HCT116 (cell line): ENCODE data around the gene PDLIM4.

DNA sequence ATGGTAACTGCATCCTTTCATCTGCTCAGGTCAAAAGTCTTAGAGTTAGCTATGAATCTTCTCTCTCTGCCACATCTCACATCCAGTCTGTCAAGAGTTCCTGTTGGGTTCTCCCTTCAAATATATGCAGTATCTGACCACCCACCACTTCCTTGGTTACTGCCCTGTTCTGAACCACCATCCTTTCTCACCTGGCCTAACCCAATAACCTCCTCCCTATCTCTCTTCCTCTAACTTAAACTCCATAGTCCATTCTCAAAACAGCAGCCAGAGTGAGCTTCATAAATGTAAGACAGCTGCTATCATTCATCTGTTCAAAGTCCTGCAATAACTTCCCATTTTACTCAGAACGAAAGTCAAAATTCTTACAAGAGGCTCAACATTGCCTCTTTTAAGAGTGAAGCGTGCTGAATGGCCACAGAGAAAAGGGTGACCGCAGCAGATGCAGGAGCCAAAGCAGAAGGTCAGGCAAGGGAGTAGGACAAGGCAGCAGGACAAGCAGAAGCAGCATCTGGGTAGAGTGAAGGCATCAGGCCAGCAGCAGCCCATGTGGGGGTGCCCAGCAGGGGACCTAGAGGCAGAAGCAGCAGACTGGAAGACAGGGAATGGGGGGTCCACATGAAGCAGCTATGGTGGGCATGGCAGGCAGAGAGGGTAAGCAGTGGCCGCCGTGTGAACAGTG is 39.3 kb upstream of the CDC42SE2 start:
- RRBS: no CpG with 5 or more reads among the region's 5 CpGs

- RRBS: no CpG with 5 or more reads among the region's 1 CpG
These were observed 6.9 kb upstream of the CDC42SE2 start for GRCh38 chr5:131256975-131257275.

DNA sequence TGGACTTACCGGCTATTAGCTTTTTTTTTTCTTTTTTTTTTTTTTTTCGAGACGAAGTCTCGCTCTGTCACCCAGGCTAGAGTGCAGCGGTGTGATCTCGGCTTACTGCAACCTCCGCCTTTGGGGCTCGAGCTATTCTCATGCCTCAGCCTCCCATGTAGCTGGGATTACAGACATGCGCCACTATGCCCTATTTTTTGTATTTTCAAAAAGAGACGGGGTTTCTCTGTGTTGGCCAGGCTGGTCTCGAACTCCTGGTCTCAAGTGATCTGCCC is 2.5 kb downstream of the CDC42SE2 start:
- RRBS: no CpG with 5 or more reads among the region's 11 CpGs

- RRBS: no CpG with 5 or more reads among the region's 6 CpGs
These were observed 24.0 kb downstream of the CDC42SE2 start for GRCh38 chr5:131287942-131288259.

DNA sequence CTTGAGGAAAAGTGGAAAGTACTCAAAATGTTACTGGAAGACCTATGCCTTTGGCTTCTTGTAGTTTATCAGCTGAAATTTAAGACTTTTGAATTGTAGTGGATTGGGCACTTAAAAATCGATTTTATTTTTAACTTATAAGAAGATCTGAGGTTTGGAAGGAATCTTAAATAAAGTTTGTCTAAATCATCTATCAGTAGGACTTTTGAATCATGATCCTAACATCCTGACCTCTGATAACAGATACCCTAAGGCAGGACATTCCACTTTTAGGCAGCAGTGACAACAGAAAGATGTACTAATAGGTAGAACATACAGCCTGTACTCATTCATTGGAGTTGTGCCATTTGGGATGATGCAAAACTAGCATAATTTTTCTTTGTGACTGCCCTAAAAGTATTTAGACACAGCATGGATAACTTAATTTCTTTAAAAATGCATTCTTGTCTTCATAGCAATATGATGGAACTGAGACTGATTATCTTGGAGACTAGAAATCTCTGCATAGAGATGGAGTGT is 39.6 kb downstream of the CDC42SE2 start:
- RRBS: no CpG with 5 or more reads among the region's 1 CpG

GRCh38 chr5:131359087-131359647 is 95.3 kb downstream of the CDC42SE2 start:
- RRBS: no CpG with 5 or more reads among the region's 7 CpGs

DNA sequence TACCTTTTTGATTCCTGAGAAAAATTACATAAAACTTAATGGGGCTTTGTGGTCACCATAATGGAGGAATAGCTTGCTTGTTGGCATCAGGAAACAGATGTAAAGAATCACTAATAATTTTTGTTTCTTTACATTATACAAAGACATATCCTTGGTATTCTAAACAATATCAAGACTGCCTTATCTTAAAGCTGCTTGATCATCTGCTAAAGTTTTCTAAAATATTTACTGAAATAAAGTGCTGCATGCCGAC is 98.4 kb downstream of the CDC42SE2 start:
- RRBS: no CpG with 5 or more reads among the region's 1 CpG

DNA sequence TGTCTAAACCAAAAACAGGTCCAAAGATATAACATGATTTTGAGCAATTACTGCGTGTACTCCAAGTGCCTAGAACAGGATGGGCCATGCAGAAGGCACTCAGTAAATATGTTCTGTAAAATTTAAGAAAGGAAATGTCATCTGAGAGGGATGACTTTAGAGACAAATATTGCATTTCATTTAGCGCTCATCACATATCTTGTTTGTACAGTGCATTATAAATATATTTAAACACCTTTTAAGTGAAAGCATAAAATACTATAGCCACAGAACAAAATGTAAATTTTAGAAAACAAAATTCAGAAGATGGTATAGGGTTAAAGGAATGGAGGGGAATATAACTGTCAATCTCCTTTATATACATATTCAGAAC is 135.8 kb downstream of the CDC42SE2 start:
- RRBS: no CpG with 5 or more reads among the region's 2 CpGs

DNA sequence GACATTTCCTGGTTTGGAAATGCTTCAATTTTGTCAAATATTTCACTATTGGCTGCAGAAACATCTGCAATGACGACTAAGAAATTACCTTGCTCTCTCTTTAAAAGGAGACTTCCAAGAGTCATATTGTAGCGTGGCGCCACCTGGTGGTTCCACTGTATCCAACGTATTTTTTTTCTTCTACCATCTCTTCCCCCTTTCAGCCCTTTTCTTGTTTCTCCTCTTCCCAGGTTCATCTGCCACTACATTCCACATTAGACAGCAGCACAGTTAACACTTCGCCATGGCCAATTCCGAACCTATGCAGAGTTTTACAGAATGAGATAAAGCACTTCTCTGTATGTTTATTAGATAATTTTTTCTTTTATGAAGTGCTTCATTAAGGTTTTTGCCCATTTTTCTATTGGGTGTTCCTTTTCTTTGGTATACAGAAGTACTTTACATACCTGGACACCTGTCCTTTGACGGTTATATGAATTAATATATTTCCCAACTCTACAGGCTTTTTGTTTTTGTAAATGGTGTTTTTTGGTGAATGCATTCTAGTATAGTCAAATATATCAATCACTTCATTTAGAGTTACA is 153.6 kb downstream of the CDC42SE2 start:
- RRBS: no CpG with 5 or more reads among the region's 7 CpGs

DNA sequence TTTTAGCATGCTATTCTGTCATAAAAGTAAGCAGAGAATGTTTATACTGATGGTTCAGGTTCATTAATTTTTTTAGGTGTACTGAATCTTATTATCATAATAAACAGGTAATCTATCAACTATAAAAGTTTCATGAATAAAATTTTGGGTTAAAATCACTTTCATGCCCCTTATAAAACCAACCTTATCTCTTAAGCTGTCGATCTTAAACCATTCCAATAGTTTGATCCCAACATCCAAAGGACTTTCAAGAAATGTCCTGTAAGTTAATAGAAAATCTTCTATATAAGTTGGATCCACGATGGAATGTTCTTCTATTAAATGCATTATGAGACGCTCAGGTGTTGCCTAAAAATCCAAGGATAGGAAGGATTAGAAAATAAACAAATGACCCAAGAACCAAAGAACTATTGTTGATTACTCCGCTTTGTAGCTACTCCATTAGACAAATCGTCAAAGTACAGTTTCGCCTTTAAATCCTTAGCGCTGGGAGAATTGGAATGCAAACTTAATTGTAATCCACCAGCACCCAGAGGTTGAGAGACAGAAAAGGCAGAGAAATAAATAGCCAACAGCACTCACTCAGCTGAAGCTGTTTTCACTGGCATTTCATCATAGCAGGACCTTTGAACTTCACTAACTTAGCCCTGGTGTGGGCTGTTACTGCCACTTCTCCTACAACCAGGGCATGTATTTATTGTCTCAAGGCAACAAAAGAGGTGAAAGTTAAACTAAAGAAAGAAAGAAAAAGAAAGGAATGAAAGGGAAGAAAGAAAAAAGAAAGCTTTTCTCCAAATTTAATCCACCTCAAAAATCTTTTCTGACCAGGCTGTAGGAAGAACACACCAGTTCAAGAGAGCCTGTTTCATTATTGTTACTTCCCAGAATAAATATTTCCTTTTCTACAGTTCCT is 136.5 kb downstream of the RAPGEF6 start:
- RRBS: no CpG with 5 or more reads among the region's 7 CpGs

DNA sequence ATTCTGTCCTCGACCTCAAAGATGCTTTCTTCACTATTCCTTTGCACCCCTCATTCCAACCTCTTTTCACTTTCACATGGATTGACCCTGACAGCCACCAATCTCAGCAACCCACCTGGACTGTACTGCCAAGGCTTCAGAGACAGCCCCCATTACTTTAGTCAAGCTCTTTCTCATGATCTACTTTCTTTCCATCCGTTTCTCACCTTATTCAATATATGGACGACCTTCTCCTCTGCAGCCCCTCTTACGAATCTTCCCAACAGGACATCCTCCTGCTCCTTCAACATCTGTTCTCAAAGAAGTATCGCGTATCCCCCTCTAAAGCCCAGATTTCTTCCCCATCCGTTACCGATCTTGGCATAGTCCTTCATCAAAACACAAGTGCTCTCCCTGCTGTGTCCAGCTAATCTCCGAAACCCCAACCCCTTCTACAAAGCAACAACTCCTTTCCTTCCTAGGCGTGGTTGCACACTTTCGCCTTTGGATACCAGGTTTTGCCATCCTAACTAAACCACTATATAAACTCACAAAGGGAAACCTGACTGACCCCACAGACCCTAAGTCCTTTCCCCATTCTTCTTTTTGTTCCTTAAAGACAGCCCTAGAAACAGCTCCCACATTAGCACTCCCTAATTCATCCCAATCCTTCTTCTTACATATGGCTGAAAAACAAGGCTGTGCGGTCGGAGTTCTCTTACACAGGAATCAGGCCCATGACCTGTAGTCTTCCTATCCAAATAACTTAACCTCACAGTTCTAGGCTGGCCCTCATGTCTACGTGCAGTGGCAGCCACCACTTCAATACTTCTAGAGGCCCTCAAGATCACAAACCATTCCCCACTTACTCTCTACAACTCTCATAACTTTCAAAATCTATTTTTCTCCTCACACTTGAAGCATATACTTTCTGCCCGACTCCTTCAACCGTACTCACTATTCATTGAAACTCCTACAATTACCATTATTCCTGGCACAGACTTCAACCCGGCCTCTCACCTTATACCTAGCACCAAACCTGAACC is 59.6 kb downstream of the RAPGEF6 start:
- RRBS: no CpG with 5 or more reads among the region's 17 CpGs

DNA sequence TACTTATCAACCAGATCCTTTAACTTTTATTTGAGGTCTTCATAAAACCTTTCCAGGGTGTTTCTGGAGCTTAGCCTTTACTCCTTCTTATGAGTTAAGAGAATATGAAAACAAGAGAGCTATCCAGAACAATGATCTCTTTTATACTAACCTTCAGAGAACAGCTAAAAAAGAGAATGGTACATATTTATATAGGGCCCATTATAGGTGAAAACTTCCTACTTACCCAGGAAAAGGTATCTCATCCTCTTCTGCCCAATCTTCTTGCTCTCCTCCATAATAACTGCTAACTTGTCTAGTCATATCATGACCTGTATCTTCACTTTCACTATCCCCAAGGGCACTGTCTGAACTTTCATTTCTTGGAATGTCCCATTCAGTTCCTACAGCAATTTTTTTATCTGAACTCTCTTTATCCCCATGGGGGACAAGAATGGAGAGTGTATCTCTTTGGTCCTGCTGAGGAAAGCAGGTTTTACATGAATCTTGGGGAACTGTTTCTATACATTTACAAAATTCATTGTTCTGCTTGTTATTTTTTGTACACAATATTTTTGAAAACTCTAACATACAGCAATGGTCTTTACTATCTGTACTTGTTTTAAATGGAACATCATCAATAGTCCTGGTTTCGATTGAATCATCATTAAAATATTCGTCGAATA is 36.4 kb upstream of the RAPGEF6 start:
- RRBS: no CpG with 5 or more reads among the region's 3 CpGs

DNA sequence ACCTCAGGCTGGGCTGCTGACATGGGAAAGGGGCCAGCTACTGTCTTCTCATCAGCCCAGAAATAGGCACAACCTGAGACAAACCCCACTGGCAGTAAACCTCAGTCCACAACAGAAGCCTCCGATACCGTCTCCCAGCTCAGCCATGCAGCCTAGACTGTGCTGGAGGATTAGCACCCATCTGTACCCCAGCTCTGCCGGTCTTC is 8.3 kb downstream of the P4HA2 start:
- RRBS: no CpG with 5 or more reads among the region's 3 CpGs

DNA sequence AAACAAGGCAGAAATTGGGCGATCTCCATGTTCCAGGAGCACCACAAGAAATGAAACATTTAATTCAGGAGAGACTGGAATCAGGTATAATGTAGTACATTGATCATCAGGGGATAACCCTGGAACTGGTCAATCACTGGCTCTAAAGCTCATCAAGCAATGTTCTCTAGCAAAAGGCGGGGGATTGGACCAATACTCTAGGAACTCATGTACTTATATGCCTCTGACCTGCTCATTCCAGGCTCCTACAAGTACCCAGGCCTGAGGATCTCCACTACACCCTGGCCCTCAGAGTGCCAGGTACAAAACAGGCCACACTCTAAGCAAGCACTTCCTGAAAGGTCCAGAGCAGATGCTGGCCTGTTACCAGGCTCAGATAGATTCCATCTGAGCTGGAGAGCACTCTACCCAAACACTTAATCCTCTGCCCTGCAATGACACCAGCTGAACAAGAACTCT is 3.1 kb downstream of the P4HA2 start:
- RRBS: no CpG with 5 or more reads among the region's 2 CpGs

GRCh38 chr5:132256978-132258309 is at the start of gene PDLIM4:
TSS of gene PDLIM4 (plus strand) at chr5:132257696.
- RRBS: 95% methylated on average over 8 of the region's 94 CpGs

DNA sequence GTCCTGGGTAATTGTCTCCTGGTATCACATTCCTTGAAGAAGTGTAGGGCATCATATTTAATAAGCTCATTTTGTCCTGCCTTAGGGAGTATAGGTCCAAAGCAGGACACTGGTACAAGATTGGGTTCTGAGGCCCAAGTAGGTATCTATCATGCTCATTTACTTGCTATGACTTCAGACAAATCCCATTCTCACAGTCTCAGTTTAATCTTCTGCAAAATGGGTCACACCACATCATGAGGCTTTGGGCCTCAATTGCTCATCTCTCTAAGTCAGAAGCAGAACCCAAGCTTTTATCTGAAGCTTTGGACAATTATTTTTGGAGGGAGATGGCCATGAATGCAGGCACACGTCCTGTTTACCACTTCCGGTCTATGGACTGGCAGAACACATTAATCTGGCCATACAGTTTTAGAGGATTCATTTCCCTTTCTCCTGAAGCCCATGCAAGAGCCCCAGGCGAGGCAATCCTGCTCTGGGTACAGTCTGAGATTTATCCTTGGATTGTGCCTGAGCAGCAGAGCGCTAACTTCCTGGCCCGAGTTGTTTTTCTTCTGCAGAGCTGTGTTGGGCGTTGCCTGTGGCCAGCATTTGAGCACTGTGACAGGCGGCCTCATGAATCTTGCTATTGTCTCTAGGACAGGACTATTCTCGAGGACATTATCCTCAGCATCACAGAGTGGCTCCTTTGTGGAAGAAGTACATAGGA is 16.0 kb downstream of the SLC22A4 start:
- RRBS: no CpG with 5 or more reads among the region's 8 CpGs

DNA sequence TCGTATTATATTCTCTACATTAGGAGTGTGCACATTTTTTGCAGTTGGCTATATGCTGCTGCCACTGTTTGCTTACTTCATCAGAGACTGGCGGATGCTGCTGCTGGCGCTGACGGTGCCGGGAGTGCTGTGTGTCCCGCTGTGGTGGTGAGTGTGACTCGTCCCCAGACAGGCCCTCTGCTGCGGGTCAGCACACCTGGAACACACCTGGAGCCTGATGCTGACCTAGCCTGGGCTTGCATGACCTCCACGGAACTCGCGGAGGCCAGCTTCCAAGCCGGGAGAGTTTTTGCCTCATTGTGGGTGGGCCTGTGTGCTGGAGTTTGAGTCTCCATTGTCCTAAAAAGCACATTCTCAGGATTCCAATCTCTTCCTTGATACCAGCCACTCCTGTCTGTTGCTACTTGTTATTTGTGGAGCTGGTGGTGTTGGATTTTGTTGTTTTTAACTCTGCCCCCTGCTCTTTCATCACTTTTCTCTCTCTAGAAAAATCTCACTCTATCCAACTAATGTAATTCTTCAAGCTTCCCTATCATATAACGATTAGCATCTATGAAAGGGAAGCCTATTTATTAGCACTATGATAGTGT is 28.1 kb downstream of the SLC22A4 start:
- RRBS: no CpG with 5 or more reads among the region's 13 CpGs

DNA sequence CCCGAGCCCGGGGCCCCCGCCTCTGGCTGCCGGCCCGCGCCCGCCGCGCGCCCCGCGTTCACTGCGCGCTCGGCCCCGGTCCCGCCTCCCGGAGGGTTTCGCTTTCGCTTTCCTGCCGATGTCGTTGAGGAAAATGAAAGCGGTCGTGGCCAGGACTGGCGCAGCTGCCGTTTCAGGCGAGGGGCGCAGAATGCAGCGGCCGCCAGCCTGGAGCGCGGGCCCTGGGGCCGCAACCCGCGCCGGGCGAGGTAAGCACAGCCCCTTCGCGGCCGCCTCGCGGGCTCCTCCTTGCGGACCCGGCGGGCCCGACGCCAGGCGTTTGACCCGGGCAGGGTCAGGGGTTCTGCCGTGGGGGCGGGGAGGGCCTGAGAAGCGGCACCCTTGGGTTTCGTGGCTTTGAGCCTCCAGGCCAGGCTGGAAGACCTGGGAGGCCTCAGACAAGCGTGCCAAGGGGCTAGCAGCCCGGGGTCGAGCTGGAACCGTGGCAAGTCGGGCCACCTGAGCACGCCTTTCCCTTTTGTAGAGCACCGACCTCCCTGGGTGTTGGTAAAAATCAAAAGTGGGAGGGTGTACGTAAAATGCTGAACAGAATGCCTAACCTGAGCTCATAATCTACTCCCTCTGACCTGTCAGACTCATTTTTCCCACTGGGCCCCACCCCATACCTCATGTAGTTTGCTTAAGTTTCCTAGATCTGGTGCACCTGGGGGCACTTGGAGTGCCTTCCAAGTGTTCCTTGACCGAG is 41.5 kb downstream of the SLC22A5 start:
- RRBS: 1% methylated on average over 22 of the region's 62 CpGs

GRCh38 chr5:132411690-132411882 is 42.1 kb downstream of the SLC22A5 start:
- RRBS: no CpG with 5 or more reads among the region's 4 CpGs

- RRBS: no CpG with 5 or more reads among the region's 2 CpGs
These were observed 45.5 kb downstream of the SLC22A5 start for GRCh38 chr5:132415090-132415398.